Type B pancreatic cell (in vitro differentiated cells): ENCODE measurements around the gene CLCA2.

DNA sequence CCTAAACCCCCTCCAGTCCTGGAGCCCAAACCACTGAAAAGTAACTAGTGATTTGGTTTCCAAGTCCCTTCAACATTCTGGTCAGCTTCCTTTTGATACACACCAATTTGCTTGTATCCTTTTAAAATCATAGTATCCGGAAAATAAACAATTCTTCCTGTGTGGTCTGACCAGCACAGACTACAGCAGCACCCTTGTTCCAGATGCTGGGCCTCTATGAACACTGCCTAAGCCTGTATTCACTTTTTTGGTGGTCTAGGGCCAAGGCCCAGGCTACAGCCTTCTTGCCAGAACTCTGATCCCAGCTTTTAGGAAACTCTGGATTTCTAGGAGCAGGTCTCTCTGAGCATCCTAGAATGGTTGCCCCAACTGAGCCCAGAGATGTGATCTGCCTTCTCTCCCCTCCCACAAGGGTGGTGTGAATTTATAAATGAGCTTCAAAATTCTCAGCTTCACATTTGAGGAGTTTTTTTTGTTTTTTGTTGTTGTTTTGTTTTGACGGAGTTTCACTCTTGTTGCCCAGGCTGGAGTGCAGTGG lies 883 bp upstream of the DDAH1 start:
- PRO-cap = no peak

DNA sequence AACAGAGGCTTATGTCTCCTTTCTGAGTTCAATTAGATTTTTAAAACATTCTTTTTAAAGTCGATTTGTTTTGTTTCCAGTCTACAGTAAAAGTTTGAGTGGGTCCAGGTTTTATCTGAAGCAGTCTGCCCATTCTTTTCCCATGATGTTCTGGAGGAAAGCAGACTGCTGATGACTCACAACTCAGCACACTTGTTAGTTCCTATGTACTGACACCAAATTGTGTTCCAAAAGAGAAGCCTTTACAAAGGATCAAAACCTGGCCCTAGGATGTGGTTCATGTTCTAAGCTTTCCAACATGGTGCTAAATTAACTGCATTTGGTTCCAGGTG lies 11.4 kb upstream of the CCN1 start:
- PRO-cap = no peak

- PRO-cap = no peak
These were observed 1.3 kb downstream of the COL24A1 start for GRCh38 chr1:86155081-86155789.

DNA sequence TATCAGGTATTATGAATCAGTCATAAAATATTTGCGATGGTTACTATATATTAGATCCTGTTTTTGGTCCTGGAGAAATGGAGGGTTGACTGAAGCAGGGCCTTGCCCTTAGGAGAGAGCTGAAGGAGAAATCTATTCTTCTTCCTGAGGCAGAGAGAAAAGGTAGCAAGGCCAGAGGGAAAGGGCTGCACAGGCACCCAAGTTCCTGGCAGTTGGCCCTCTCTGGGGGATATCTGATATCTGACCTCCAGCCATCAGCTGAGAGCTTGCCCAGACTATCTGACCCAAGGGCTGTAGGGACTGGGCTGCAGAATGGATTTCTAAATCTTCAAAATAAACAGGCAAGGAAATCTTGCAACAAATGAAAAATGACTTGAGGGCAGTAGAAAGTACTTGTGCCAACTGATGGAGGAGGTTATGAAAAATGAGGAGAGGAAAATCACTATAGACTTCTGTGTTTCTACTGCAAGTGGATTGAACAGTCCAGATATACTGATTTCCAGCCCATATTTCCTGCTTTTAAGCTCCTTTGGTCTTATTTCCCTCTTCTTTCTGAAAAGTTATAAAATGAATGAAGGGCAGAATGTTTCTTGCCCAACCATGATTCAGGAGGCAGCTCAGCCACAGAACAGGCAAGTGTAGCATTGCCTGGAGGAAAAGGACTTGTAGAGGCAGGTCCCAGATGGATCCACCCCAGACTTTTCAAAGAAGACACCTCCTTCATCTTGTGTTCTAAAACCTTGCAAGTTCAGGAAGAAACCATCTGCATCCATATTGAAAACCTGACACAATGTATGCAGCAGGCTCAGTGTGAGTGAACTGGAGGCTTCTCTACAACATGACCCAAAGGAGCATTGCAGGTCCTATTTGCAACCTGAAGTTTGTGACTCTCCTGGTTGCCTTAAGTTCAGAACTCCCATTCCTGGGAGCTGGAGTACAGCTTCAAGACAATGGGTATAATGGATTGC lies at the start of gene CLCA2:
CLCA2 (plus strand) TSS at position 762 of the 968 bp plus-strand sequence.
- PRO-cap = no peak

DNA sequence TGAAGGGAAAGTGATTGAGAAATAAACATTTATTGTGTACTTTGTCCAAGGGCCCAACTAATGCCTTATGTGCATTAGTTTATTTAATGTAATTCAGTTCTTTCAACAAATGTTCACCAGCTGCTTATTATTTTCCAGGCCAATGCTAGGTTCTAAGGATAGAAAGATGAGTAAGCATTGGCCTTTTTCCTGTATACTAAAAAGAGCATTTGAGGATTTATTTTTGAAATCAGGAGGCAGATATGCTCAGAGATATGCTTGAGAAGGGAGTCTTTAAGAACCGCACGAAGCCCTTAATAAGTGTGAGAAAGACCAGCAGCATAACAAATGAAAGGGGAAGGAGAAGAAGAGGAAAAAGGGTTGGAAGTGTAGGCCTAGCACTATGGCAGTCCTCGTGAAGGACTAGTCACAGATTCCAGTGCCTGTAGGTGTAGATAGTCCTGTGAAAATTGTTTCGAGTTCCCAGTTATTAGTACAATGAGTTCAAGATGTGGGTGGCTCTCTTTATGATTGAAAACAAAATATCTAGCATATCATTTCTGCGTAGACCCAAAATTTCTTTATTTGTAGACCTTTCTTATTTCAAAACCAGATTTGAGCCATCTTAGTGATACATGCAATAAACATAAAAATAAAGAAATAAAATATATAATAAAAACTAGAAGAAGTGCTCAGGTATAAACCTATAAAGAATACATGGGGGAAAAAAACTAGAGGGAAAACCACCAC lies 32.2 kb downstream of the CLCA1 start:
- PRO-cap = no peak

DNA sequence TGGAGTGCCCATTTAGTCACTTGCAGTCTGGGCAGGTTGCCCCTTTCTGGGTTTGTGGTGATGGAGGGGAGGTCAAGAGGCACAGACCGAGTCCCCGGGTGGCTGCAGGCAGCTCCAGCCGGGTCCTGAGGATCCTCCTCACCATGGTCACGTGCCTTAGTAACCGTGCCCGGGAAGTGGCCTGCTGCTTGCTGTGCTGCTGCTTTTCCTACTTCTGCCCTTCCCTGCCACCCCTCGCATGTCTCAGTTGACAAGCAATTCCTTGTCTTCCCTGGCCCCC lies 34.8 kb downstream of the CLCA1 start:
- PRO-cap = no peak

DNA sequence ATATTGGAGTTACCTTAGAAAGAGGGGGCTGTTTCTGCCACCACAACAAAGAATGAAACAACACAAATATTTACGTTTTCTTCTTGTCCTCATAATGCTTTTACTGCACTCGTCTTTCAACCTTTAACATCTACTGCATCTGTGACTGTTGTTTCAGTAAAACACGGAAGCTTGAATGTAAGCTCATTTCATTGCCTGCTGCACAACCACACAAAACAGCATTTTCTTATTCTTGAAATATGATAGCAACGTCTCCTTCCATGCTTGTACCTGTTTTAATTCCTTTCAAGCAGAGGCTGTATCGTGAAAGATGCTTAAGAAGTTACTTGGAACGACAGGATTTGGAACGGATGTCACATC lies 802 bp upstream of the SH3GLB1 start:
- PRO-cap = no peak

DNA sequence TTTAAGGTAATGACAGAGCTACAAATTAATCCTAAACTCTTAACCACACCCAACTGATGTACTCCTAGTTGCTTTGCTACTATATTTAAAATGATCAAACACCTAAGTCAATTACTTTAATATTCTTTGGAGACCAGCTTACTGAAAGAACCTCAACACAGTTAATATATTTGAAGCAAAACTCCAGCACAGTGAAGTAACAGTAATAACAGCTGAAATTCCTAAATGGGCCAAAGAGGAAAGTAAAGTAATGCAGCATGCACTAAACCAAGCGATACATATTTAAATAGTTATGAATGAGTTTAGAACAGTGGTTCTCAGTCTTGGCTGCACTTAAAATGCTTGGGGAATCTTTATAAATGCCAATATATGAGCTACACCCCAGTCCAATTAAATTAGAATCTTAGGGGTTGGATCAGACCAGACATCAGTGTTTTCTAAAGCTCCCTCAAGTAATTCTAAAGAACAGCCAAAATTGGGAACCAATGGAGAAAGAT lies 6.3 kb downstream of the SH3GLB1 start:
- PRO-cap = no peak

DNA sequence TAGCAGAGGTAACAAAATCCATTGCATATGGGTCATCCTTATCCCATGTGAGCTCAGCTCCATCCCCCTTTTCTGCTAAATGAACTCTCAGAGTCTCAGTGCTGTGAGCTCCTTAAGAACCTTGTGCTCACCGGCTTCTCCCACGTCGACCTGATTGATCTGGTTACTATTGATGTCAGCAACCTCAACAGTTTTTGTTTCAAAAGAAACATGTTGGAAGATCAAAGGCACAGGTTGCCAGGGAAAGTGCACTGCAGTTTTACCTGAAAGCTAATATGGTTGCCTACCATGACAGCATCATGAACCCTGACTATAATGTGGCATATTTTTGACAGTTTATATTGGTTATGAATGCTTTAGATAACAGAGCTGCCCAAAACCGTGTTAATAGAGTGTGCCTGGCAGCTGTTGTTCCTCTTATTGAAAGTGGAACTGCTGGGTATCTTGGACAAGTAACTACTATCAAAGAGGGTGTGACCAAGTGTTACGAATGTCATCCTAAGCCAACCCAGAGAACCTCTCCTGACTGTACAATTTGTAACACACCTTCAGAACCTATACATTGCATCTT lies 131.4 kb downstream of the HS2ST1 start:
- PRO-cap = no peak

DNA sequence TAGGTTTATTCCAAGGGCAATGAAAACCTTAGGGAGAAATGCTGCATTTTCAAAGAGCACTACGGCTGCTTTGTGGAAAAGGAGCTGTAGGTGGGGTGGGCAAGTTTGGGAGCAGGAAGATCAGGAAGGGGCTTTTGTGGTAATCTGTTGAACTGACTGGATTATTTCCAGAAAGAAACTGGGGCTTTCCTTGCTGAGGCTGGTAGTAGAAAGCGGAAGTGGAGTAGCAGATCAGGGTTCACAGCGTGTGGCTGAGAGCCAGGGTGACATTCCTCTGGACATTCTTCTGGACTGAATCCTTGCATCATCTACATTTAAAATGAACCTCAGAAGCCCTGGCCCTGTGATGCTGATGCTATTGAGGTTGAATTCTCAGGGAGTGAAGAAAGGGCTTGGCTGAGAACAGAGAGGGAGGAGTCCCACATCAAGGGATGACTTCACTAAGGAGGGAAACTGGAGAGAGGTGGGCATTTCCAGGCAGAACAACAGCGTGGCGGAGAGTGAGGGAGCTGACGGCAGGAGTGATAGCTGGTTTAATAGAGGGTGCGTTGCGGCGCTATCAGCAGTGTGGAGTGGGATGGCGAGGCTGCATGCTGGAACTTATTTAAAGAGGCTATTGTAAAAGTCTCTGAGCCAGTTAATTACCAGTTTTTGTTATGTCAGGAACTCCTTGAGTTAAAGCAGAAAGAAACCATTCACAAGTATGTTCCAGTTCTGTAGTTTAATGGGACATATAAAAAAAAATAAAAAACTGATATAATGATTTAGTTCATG lies 102.3 kb upstream of the LMO4 start:
- PRO-cap = no peak

- PRO-cap = no peak
These were observed 3.4 kb downstream of the LMO4 start for GRCh38 chr1:87331919-87332553.

GRCh38 chr1:87684012-87684758 lies 355.5 kb downstream of the LMO4 start:
- PRO-cap = no peak

GRCh38 chr1:88837669-88837936 lies 53.8 kb downstream of the GTF2B start:
- PRO-cap = no peak

DNA sequence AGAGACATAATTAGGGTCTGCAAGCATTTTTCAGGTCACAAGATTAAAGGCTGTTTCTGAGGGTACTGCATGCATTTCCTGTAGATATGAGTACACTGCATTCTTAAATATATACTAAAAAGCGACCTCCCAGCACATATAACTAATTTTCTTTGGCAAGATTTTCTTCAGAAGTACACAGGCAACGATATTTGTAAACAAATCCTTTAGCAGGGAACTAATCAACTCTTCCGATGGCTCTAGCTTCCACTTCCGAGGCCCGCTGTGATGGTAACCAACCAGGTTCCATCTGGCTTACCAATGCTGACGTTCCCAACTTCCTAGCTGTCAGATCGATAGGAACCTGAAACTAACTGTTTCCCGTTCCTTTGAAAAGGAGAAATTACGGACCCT lies 677 bp downstream of the GTF2B start:
- PRO-cap = no peak

- PRO-cap = no peak
These were observed 14.9 kb downstream of the GBP1 start for GRCh38 chr1:89049831-89050726.

- PRO-cap = no peak
These were observed 3.8 kb upstream of the GBP1 start for GRCh38 chr1:89068696-89069401.

- PRO-cap = no peak
These were observed 1.0 kb downstream of the GBP2 start for GRCh38 chr1:89124812-89125403.

DNA sequence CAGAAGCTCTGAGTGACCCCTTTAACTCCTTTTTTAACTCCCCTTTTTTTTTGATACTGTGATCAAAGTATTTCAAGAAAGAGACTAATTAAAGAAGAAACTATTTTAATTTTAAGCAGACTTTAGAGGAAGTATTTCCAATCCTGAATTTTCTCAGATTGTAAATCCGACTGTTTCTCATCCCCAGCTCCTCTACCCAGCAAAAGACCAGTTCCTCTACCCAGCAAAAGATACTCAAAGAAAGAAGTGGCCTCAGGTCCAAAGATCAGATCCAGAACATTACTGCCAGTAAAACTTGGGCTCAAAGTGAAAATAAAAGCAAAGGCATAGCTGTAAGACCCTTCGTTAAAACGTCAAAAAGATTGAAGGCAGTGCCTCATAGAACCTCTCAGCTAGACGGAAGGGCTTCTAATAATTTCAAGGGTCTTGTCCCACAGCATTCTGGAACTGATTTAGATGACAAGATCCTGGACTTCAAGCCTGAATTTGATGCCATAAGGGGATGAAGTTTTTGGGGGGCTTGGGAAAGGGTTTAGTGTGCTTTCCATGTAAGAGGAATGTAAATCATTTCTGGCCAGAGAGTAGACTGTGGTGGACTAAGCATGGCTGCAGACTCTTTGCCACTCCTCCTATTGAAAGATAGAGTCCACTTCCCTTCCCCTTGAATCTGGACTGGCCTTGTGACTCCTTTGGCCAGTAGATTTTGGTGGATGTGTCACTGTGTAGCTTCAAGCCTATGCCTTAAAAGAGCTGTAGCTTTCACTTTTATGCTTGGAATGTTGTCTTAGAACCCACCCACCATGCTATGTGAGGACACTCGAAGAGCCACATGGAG lies 50.1 kb downstream of the LRRC8B start:
- PRO-cap = no peak

GRCh38 chr1:89610628-89611307 lies 22.2 kb upstream of the LRRC8C start:
- PRO-cap = no peak

DNA sequence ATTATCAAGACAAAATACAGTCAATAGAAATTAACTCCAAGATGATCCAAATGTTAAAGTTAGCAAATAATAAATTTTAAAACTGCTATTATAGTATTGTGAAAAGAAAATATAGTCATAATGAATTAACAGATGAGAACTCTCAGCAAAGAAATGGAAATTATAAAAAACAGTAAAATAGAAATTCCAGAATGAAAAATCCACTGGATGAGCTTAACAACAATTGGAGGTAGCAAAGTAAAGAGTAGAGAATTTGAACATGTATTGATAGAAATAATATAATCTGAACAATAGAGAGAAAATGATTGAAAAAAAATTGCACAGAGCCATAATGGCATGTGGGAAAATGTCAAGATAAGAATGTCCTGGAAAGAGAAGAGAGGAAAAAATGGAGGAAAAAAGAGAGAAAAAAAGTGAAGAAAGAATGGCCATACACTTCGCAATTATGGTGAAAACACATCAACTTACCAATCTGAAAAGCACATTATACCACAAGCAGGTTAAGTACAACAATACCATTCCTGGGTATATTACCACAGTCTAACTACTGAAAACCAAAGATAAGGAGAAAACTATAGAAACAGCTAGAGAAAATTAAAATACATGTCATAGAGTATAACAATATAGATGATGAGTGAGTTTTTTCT lies 12.2 kb downstream of the LRRC8C start:
- PRO-cap = no peak